Spleen (tissue), 7 donors: ENCODE results near the genes SLC5A12 and ELP4.

DNA sequence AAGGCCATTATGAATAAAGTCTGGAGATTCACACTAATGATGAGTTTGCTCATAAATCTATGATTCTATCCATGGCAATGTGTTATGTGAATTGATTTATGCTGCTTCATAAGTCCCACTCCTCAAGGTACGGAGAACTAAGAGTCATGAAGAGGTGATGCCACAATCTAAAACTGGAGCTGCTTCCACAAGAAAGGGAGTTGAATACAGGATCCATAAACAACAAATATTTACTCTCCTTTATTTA is 367.7 kb downstream of the LUZP2 start:
- PRO-cap, 4 experiments: no peak in any of the 4 experiments
- RAMPAGE, long total RNA, 4 experiments: no peak in any of the 4 experiments

GRCh38 chr11:26087546-26088068 is 244.3 kb upstream of the ANO3 start:
- PRO-cap, 4 experiments: peak in 2 of 4 experiments; most common plus-strand start chr11:26087742 (in 2)
- RAMPAGE, long total RNA, 4 experiments: no peak in any of the 4 experiments

DNA sequence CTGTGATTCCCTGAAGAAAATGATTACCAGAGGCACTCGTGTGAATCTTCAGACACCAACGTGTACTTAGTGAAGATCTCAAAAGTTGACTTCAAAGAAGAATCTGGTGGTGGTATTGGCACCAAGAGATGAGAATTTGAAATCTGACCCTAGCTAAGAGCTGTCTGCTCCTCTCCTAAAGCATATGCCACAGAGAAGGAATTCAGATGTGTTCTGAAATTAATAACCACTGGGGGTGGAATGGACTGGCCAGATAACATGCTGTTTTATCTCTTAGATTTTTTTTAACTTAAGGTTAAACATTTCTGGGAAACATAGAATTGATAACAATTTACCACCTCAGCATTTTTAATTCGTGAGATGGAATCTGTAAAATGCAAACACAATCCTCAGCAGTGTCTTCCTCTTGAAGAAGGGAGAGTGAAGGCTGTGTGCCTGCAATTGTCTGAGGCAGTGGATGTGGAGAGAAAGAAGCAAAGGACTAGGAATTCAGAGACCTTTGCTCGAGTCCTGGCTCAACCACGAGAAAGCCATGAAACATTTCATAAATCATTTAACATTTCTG is at the start of gene SLC5A12:
Gene SLC5A12, minus strand, starts transcription at position 242 of the 565 bp plus-strand sequence.
- PRO-cap, 4 experiments: no peak in any of the 4 experiments
- RAMPAGE, long total RNA, 4 experiments: no peak in any of the 4 experiments

DNA sequence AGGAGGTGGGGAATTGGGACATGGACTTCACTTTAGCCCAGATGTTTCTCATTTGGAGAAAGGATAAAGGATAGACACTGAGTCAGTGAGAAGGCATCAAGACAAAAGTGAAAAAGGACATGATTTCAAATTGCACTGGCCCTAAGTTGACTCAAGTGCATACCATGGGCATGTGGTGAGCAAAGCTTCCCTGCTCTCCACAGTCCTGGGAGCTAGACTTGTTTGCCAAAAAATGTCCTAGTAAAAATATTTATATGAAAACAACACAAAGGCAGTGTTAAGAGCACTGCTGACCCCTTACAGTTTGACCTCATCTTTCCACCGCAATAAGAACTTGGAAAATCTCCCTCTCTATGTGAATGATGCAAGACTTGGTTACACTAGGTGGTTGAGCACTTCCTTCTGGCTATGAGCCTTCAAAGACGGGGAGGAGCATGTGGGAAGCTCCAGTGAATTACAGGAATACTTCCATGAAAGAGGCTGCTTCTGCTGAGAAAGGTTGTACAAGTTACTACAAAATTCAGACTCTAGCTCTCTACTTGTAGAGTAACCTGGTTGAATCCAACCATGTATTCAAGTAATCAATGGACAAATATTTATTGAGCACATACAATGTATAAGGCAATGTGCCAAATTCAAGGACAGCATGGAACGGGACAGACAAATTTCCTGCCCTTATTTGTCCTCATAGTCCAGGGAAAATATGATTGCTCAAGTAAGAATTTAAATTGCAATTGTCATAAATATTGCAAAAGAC is 46.4 kb upstream of the FIBIN start:
- PRO-cap, 4 experiments: no peak in any of the 4 experiments
- RAMPAGE, long total RNA, 4 experiments: no peak in any of the 4 experiments

- PRO-cap, 4 experiments: no peak in any of the 4 experiments
- RAMPAGE, long total RNA, 4 experiments: no peak in any of the 4 experiments
Observed at GRCh38 chr11:26950442-26950878, 43.5 kb upstream of the FIBIN start.

DNA sequence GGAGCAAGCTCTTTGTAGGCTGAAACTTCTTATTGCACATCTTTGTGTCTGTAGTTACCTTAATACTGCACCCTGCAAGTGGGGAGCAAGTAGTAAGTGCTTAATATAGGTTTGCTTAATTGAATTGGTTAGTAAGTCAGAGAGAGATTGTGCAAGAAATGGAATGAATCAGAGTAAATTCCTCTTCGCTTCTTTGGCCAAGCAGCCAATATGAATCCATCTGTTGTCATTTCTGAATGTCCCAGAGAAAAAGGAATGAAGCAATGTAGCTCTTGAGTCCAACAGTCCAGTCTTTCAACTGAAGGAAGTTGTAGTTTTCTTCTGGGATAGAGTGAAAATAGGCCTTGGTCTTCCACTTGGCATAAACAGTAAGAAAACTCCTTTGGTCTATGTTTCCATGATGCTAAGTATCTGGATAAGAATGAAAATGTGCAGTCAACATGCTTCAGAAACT is 1.9 kb upstream of the FIBIN start:
- PRO-cap, 4 experiments: no peak in any of the 4 experiments
- RAMPAGE, long total RNA, 4 experiments: no peak in any of the 4 experiments

DNA sequence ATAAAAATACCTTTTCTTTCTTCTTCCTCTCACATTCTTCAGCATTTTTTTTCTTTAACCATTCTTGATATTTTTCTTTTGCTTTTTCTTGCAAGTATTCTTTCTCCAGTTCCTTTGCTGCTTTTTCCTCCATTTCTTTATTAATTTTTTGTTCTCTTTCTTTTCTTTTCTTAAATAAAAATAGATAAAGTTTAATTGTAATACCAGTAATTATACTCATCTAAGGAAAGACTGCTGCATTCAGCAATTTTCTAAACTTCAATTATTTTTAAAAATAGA is 21.7 kb downstream of the CCDC34 start:
- PRO-cap, 4 experiments: no peak in any of the 4 experiments
- RAMPAGE, long total RNA, 4 experiments: start-site peak on the minus strand in 1 of 4 experiments, centred at position 137 of the sequence, 6 reads per replicate

- PRO-cap, 4 experiments: no peak in any of the 4 experiments
- RAMPAGE, long total RNA, 4 experiments: no peak in any of the 4 experiments
Observed at GRCh38 chr11:27405205-27406055, 42.4 kb upstream of the CCDC34 start.

- PRO-cap, 4 experiments: no peak in any of the 4 experiments
- RAMPAGE, long total RNA, 4 experiments: no peak in any of the 4 experiments
Observed at GRCh38 chr11:27423083-27423594, 49.5 kb downstream of the LGR4 start.

- PRO-cap, 4 experiments: no peak in any of the 4 experiments
- RAMPAGE, long total RNA, 4 experiments: no peak in any of the 4 experiments
Observed at GRCh38 chr11:27489411-27490150, 17.0 kb downstream of the LIN7C start.

- PRO-cap, 4 experiments: no peak in any of the 4 experiments
- RAMPAGE, long total RNA, 4 experiments: no peak in any of the 4 experiments
Observed at GRCh38 chr11:27718201-27718847, 18.1 kb upstream of the BDNF start.

GRCh38 chr11:28110001-28111373 is 2.3 kb downstream of the METTL15 start:
- PRO-cap, 4 experiments: peak in 4 of 4 experiments; most common plus-strand start chr11:28110249 (in 3)
- RAMPAGE, long total RNA, 4 experiments: start-site peak on the plus strand in 3 of 4 experiments, at chr11:28110290-28110322 at its widest, 83 to 801 reads per replicate

DNA sequence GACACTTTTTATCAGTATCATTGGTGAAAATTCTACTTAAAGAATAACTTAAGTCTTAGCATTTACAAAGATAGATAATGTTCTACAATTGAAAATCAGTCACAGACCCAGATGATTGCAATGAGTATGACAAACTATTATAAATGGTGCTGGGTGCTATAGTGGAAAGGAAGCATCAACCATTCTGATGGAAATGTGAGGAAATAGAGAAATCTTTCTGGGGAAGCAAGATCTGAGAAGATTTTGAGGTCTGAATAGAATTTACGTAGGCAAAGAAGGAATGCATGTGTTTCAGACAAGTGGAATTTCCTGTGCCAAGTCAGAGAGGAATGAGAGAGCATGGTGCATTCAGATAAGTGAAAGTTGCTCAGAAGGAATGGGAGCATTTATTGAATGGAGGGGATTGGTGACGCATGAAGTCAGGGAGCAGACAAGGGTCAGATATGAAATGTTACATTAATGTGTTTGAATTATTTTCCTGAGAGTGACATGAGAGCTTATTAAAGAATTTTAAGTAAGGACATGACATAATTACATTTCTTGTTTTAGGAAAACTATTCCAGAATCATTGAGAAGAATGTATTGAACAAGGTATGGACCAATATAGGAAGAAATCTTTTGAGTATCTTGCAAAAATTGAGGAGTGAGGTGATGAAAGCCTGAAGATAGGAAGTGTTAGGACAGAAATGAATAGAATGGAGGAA is 725.5 kb downstream of the METTL15 start:
- PRO-cap, 4 experiments: no peak in any of the 4 experiments
- RAMPAGE, long total RNA, 4 experiments: no peak in any of the 4 experiments

DNA sequence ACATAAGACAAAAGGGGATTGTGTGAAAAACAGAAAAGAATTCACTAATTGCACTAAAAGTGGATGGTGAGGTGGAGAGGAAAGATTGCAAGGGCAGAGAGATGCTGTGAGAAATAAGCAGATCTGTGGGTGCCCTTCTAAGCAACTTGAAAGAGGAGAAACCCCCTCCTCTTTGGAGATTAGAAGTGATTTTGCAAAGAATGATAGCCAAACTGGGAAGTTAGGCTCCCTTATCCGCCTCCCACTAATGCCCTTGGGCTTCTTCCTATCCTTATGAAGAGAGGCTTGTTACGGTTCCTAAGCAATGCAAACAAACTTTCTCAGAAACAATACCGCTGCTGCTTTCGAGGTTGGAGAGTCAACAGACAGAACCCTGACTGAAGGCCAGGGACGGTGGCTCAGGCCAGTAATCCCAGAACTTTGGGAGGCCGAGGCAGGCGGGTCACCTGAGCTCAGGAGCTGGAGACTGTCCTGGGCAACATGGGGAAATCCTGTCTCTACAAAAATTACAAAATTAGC is 84.4 kb downstream of the ARL14EP start:
- PRO-cap, 4 experiments: no peak in any of the 4 experiments
- RAMPAGE, long total RNA, 4 experiments: no peak in any of the 4 experiments

GRCh38 chr11:31493943-31494337 is 15.5 kb downstream of the IMMP1L start:
- PRO-cap, 4 experiments: no peak in any of the 4 experiments
- RAMPAGE, long total RNA, 4 experiments: no peak in any of the 4 experiments

DNA sequence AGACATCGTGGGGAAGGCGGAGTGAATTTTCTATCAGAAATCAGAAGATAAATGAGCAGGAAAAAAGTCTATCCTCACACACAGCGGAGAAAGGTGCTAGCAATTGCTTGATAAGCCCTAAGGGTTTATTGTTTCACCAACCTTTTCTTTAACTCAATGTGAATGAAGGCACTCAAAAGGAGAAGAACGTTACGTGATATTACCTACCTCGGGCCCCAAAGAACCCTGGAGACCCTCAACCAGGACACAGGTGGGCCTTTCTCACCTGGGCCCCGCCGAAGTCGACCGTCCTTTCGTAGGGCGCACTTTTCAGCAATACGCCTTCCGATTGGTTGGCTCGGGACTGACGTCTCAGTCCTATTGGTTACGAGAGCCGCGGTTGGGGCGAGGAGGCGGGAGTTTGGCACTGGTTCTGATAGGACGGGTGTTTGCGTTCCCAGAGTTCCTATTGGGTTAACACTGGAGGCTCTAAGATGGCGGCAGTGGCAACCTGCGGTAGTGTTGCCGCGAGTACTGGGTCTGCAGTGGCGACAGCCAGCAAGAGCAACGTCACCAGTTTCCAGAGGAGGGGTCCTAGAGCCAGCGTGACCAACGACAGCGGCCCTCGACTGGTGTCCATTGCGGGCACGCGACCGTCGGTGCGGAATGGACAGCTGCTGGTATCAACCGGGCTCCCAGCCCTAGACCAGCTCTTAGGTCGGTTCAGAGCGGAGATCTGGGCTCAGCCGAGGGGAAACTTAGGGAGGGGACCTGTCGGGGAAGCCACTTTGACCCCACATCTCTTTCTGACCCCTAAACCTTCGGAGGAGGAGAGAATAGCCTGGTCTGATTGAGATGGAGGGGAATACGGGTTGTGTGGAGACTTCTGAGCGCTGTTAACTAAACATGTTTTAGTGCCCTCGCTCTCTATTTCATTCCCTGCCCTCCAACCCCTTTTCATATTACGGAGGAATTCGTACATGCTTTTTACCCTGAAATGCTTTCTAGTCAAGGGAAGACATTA is at the start of gene ELP4:
Gene ELP4, plus strand, starts transcription at position 456 of the 1,003 bp plus-strand sequence.
- PRO-cap, 4 experiments: peak in 4 of 4 experiments; most common plus-strand start position 473 of the sequence (in 3); most common minus-strand start position 292 of the sequence (in 2)
- RAMPAGE, long total RNA, 4 experiments: start-site peak on the plus strand in 3 of 4 experiments, centred at positions 461 to 465 of the sequence, 92 to 120 reads per replicate; start-site peak on the minus strand in 4 of 4 experiments, centred at positions 277 to 289 of the sequence, 25 to 117 reads per replicate

DNA sequence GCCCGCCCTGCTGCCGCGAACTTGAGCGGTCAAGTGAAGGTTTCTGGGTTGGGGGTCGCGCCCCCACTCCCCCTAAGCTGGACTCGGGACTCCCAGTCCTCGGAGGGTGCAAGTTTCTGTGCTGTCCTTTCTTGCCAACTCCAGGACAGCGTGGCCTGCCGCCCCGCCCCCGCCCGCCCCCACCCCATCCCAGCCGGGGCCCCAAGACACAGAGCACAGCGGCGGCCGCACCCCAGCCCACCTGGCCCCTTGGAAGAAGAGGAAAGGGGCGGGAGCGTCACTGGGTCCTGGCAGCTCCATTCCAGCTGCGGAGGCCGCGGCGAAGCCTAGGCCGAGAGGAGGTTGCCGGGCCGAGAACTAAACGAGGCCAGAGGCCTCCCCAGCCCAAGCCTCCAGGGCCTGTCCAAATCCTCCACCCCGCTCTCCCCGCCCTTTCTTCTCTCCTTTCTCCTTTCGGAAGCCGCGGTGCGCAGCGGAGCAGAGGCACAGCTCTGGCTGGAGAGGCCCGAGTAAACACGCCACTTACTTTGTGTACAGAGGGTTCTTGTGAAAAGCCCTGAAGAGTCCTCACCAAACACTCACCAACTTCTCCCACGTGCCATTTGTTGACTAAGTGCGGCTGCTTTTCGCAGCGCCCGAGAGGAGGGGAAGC is 571 bp upstream of the PAX6 start:
- PRO-cap, 4 experiments: no peak in any of the 4 experiments
- RAMPAGE, long total RNA, 4 experiments: no peak in any of the 4 experiments

DNA sequence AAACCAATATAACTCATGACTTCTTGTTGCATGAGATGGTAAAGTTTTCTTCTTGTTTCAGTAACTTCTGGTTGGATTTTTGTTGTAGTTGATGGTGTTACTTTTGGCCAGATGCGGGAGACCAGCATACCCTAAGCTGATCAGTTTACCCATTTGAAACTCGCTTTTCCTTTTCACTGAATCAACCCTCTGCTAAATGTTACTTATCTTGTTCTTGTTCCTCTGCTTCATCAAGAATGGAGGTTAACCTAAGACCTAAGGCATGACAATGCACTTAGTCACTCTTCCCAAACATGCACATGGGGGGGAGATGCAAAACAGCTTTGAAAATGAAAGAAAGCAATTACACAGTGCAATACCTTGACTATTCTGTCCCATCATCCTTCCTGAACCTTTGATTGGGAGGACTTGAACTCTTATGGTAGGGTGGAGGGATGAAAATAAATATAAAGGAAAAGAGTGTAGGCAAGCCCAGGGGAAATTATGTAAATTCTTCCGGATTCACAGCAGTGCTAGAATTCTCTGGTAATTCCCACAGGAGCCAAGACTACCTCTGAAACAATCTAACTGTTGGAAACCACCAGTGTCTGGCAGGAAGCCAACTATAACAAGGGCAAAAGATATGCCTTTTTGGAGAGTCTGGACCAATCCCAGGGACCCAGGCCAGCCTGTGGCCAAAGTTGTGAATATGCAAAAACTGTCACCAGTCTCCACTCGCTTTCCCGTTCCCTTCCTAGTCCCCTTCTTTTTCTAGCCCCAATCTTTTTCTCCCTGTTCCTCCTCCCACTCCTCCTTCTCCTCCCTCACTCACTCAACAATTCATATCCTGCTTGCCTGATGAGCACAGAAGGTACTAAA is 2.7 kb upstream of the RCN1 start:
- PRO-cap, 4 experiments: no peak in any of the 4 experiments
- RAMPAGE, long total RNA, 4 experiments: no peak in any of the 4 experiments

DNA sequence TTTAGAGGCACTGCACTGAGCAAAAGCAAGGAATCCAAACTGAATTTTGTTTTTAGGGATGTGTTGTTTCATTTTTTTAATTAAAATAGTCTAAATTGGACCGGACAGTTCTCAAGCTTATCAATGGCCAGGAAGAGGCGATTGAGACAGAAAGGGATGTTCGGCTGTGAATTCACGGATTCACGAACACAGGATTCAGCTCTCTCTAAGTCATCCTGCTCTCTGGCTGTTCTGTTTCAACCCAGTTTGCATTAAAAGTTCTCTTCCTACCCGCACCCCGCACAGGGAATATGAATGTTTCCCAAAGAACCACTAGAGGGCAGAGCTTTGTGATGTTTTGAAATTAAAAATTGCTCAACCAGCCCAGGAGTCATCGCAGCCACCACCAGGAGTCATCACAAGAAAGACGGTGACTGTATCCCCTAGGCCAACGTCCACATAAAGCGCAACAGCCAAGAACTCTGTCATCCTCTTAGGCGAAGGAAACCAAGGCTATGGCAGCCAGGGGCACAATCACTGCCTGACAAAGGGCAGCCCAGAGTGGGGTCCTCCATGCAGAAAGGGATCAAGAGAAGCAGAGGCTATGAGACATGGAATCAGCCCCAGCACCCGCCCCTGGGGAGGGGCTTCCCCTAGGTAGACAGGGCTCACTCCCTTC is 122.5 kb downstream of the WT1 start:
- PRO-cap, 4 experiments: no peak in any of the 4 experiments
- RAMPAGE, long total RNA, 4 experiments: no peak in any of the 4 experiments

DNA sequence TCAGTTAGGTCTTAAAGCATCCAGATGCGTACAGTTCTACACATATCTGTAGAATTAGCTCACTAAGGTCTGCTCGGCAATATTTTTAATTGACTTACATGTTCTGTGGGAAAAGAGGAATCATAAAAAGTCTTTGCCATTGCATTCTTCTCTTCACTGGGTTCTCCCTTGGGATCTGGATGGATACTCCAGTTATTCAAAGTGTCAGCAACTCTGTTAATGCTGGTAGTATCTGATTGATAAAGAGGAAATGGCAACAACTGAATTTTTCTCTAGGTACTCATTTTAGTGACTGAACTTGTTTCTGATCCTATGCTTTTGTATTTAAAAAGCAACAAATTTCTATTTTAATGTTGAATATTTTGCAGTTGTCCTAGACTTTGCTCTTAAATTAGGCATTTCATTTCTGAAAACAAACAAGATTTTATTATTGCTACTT is 27.4 kb downstream of the EIF3M start:
- PRO-cap, 4 experiments: peak in 2 of 4 experiments; most common plus-strand start position 156 of the sequence (in 2)
- RAMPAGE, long total RNA, 4 experiments: no peak in any of the 4 experiments